ENCODE results near the genes PNMT and GRB7.

- RRBS: no CpG with 5 or more reads among the region's 8 CpGs
Observed at GRCh38 chr17:38741760-38742378, 6.3 kb downstream of the PCGF2 start.

DNA sequence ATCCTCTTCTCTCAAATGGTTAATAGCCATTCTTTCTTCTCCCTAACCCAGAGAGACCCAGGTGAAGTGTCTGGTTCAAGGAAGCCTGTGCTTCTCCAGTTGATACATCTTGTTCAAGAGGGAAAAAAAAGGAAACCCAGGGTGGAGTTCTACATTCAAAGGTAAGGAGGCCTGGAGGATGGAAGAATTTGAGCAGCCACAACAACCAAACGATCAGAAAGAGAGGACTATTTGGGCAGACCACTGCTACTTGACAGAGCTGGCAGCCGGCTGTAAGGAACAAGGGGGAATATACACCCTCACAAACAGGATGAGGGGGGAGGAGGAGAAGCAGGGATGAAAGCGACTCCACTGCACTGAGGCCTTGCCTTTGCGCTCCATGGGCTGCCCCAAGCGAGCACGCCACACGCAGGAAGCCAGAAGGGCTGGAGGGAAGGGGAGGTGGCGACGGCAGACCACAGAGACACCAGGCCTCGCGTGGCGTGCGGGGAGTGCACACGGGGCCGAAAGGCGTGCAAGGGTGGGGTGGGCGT, 680 bp downstream of the PIP4K2B start:
- RRBS: no CpG with 5 or more reads among the region's 17 CpGs

DNA sequence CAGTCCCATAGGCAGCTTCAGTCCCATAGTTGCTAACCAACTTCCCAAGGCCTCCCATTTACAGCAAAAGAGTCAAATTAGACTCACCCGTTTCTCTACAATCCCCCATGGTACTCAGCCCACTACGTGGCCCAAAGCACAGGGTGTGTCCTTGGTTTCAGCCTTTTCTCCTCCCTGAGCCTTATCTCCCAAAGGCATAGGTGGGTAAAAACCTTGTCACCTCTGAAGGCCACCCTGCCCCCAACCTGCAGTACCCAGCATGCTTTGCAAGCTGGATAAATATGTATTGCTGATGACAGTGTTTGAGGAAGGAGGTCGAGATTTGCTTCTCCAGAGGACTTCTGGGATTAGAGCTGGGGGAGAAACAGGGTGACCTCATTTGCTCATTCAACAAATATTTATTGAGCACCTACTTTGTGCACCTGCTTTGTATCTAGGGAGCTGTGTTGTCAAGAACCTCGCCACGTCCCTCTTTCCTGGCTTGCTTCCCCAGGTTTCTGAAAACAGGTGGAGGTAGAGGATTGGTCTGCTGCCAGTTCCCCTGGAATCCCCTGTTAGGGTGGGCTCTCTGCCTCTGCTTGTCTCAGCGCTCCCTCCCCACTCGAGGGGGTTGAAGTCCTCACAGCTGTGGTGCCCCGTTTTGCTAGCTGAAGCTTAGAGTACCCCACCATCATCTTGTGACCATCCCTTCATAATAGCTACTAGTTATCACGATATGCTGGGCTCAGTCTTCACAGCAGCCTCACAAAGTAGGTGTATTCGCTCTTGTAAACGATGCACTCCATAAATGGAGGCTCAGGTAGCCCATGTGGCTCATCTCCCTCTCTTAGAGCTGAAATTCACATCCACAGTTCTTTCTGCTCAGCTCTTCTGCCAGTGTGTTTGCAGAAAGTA, 3.0 kb downstream of the LASP1 start:
- RRBS: no CpG with 5 or more reads among the region's 11 CpGs

DNA sequence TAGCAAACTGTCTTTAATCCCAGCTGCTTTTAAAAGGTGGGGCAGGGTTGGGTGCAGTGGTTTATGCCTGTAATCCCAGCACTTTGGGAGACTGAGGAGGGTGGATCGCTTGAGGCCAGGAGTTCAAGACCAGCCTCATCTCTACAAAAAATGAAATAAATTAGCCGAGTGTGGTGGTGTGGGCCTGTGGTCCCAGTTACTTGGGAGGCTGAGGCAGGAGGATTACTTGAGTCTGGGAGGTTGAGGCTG, 13.1 kb downstream of the LASP1 start:
- RRBS: no CpG with 5 or more reads among the region's 2 CpGs

DNA sequence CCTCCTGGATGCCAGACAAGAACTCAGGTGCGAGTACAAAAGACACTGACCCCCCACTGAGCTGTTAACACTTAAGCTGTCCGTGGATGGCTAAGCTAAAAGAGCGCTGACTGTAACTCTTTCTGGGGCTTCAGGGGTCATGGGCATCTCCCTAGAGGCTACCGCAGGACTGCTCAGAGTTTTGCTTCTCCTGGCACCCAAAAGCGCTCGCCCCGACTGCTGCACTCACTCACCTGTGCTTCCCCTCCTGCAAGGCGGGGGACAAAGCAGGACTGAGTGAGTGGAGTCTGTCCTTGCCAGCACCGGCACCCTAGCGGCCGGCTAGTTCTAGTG, 44.9 kb upstream of the FBXO47 start:
- RRBS: no CpG with 5 or more reads among the region's 11 CpGs

- RRBS: no CpG with 5 or more reads among the region's 11 CpGs
Observed at GRCh38 chr17:39046021-39046256, 78.7 kb upstream of the FBXO47 start.

DNA sequence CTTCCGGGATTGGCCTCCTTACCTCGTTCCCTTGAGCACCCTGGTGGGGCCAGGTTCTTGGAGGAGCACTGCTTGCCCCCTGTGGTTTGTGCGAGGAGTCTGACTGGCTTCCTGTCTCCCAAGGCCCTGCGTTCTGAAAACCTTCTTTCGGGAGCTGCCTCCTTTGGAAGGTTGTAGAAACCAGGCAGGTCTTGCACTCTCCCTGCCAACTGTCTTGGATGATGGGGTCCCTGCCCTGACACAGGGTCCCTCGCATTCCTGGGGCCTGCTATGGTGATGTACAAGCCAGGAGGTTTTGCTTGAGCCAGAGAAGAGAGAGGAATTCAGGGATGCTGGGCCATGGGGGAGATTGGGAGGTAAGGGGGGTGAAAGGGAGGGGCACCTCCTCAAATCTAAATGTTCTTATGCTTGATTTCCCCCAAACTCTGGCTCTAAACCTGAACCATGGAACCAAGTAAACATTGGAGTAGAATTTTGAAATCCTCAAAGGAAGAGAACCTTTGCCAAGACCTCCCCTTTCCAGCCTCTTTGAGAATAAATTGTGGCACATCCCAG, 19.6 kb downstream of the PLXDC1 start:
- RRBS: no CpG with 5 or more reads among the region's 6 CpGs

- RRBS: no CpG with 5 or more reads among the region's 20 CpGs
Observed at GRCh38 chr17:39217776-39218303, 7.9 kb downstream of the STAC2 start.

DNA sequence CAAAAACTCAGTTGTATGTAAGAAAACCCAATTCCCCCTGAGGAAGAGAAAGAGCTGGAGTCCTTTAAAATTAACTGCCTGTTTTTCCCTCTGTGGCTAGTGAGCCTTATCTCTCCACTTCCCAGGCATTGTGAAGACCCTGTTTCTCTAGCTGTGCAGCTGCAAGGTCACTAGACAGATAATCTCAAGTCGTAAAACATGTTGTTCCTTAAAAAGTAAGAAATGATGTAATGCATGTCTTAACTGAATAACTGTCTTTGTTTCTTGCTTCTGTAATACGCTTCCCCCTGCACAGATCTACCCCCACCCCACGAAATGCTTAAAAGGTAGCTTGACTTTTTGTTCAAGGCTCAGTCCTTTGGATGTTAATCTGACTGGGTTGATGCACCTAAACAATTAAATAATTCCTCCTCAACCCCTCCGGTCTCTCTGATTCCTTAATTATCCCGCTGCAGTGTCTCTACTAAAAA, 66.4 kb downstream of the FBXL20 start:
- RRBS: no CpG with 5 or more reads among the region's 5 CpGs

GRCh38 chr17:39462258-39462881, 1.1 kb downstream of the CDK12 start:
- RRBS: 3% methylated on average over 8 of the region's 29 CpGs

GRCh38 chr17:39631990-39633077, 4.6 kb upstream of the STARD3 start:
- RRBS: no CpG with 5 or more reads among the region's 15 CpGs

DNA sequence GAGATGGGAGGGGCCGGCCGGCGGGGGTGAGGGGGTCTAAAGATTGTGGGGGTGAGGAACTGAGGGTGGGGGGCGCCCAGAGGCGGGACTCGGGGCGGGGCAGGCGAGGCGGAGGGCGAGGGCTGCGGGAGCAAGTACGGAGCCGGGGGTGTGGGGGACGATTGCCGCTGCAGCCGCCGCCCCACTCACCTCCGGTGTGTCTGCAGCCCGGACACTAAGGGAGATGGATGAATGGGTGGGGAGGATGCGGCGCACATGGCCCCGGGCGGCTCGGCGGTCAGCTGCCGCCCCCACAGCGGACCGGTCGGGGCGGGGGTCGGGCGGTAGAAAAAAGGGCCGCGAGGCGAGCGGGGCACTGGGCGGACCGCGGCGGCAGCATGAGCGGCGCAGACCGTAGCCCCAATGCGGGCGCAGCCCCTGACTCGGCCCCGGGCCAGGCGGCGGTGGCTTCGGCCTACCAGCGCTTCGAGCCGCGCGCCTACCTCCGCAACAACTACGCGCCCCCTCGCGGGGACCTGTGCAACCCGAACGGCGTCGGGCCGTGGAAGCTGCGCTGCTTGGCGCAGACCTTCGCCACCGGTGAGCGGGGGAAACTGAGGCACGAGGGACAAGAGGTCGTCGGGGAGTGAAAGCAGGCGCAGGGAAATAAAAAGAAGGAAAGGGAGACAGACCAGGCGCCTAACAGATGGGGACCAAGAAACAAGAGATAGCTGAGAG, at the start of gene PNMT:
TSS of gene PNMT (plus strand) at position 355 of the 717 bp plus-strand sequence.
- RRBS: 6% methylated on average over 20 of the region's 75 CpGs

DNA sequence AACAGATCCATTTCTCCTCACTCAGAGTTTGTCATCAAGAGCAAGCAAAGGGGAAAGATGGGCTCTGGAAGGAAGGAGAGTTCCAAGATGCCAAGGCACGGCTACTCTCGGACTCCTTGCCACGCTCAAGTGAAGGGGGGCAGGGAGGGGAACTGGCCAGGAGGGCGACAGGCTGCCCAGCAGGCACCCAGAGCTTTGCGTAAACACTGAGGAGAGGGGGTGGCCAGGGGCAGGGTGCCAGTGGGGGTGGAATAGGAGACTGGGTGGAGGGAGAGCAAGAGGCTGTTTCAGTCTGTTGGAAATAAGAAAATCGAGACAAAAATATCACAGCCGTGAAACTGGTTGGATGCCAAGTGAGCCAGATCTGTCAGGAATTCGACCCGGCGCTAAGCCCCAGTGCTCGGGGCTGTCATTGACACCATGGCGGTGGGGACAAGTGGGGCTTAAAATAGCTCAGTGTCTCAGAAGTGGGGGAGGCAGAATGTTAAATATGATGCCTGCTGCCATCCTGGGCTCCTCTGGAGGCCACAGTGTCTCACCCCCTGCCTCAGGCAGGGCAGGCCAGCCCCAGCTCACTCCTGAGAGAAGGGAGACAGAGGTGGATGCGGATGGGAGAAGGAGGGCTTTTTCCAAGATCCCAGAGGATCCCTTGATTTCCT, 9.3 kb downstream of the PNMT start:
- RRBS: no CpG with 5 or more reads among the region's 13 CpGs

- RRBS: no CpG with 5 or more reads among the region's 11 CpGs
Observed at GRCh38 chr17:39704817-39705676, 5.2 kb downstream of the ERBB2 start.

DNA sequence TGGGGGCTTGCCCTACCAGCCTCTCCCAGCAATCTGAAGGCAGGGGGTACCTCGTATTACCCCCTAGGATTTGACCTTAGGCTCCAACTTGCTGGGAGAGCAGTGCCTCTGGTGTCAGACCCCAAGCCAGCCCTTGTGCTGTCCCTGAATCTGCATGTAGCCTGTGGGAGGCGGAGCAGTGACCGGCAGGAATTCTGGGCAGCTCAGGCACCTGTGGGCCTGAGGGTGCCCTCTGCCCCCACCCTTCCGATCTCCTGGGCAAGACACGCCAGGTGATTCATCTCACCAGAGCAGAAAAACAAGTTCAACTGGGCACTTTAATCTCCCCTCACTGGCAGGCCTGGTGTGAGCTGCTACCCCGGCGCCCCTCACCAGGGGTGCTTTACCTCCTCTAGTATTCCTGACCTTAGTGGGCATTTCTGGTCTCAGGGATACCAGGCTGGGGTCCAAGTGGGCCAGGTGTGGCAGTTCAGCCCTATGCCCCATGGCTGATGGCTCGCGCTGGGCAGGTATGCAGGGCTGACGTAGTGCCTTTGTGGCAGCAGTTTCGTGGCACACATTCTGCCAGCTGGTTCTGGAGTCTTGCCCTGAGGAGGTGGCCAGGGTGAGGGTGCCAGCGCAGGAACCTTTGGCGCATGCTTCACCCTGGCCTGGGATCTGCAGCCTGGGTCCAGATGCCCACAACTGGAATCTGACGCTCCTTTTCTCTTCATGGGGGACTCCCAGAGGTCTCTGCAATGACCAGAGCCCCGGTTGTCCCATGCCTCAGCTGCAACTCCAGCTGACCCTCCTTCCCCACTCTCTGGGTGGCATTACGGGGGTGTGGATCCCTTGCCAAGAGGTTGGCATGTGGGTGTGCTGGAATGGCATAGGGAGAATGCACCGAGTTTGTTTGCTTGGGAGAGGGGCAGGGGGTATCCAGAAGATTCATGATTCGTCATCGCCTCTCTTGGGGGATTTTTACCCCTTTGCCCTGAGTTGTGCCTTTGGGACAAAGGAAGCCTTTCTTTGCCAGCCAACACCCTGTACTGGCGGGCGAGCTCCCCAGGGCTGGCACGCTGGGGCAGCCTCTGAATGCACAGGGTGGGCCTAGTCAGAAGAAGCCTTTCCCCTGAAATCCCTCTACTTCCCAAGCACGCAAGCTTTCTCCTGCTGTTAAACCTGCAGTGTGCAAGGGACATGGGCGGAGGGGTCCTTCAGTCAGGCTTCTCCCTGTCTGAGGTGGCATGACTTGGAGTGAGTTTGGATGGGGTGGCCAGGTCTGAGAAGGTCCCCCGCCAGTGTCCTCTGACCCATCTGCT, 6.3 kb downstream of the ERBB2 start:
- RRBS: no CpG with 5 or more reads among the region's 25 CpGs

DNA sequence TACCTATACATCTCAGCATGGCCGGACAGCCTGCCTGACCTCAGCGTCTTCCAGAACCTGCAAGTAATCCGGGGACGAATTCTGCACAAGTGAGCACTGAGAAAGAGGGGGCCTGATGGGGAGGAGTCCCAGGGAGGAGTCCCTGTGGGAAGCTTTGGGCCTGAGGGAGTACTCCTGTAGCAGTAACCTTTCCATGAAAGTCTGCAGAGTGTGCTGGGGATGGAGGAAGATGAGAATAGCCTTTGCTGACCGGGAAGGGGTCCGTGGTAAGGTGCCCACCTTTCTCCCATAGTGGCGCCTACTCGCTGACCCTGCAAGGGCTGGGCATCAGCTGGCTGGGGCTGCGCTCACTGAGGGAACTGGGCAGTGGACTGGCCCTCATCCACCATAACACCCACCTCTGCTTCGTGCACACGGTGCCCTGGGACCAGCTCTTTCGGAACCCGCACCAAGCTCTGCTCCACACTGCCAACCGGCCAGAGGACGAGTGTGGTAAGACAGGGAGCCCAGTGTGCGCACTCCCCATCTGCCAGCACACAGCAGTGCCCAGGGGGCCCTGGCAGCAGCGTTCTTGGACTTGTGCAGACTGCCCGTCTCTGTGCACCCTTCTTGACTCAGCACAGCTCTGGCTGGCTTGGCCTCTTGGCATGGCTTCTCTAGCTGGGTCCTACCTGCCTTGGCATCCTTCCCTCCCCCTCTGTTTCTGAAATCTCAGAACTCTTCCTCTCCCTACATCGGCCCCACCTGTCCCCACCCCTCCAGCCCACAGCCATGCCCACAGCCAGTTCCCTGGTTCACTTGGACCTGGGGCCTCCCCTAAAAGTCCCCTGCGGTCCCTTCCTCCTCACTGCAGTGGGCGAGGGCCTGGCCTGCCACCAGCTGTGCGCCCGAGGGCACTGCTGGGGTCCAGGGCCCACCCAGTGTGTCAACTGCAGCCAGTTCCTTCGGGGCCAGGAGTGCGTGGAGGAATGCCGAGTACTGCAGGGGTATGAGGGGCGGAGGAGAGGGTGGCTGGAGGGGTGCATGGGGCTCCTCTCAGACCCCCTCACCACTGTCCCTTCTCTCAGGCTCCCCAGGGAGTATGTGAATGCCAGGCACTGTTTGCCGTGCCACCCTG, 14.5 kb downstream of the MIEN1 start:
- RRBS: no CpG with 5 or more reads among the region's 28 CpGs

DNA sequence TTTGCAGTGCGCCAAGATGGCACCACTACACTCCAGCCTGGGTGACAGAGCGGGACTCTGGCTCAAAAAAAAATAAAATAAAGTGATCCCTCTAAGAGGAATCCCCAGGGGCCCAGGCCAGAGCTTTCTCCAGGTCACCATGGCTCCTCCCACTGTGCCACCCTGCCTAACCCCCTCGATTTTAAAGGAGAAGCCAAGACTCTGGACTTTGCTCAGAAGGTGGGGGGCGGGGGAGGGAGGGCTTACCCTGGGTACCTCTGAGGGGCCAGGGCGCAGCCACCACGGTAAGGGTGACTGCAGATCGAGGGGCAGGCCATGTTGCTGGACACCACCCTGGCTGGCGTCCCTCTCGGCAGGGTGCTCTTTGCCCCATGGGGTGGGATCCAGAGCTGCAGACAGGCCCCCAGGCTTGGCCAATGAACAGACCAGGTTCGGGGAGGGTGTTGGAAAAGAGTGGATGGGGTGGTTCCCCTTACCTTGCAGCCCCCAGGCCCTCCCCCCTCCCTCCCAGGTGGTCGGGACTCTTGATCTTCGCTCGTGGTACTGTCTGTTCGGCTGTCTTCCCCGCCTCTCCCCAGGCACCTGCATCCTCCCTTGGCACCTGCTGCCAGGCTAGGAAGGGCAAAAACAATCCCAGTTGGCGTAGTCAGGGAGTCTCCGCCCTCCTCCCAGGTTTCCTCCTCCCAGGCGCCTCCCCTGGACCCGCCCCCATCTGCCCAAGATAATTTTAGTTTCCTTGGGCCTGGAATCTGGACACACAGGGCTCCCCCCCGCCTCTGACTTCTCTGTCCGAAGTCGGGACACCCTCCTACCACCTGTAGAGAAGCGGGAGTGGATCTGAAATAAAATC, at the start of gene GRB7:
TSS of gene GRB7 (plus strand) at position 730 of the 850 bp plus-strand sequence.
- RRBS: no CpG with 5 or more reads among the region's 23 CpGs

GRCh38 chr17:39750156-39751168, 12.7 kb downstream of the GRB7 start:
- RRBS: no CpG with 5 or more reads among the region's 10 CpGs

DNA sequence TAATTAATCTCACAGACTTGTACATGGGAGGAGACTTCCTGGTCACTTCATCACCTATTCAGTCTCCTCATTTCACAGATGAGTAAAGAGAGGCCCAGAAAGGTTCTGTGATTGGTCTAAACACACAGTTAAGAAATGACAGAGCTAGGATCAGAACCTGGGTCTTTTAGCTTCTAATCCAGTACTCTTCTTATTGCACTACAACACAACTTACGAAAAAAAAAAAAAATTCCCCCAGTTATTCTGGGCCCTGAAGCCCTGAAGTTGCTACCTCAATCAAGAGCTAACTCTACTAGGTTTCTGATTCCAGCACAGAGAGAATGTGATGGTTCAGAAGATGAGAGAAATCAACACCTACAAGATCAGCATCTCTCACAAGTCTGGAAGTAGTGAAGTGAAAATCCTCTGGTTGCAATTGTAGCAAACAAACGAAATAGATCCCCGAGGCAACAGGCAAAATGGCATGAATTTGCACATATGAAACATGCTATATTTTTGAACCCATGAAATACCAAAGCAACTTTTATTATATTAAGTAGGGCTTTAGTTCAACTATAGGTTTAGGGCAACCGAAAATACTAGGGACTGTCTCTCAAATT, 37.4 kb downstream of the GRB7 start:
- RRBS: no CpG with 5 or more reads among the region's 4 CpGs

GRCh38 chr17:39924110-39924775, 3.2 kb downstream of the ORMDL3 start:
- RRBS: no CpG with 5 or more reads among the region's 12 CpGs

Measured in epidermal melanocyte (primary cell).